ENCODE measurements around a stretch of chr20.

DNA sequence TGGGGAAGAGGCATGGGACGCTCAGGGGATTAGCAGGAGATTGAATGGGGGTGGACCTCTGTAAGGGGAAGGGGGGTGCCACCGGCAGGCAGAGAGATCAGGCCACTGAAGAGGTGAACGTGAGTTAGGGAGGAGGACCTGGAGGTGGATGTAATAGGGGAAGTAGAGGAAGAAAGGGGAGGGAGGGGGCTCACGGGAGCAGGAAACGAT, 921 bp downstream of the B4GALT5 start:
- PRO-cap, 2 experiments: no peak in any of the 2 experiments

DNA sequence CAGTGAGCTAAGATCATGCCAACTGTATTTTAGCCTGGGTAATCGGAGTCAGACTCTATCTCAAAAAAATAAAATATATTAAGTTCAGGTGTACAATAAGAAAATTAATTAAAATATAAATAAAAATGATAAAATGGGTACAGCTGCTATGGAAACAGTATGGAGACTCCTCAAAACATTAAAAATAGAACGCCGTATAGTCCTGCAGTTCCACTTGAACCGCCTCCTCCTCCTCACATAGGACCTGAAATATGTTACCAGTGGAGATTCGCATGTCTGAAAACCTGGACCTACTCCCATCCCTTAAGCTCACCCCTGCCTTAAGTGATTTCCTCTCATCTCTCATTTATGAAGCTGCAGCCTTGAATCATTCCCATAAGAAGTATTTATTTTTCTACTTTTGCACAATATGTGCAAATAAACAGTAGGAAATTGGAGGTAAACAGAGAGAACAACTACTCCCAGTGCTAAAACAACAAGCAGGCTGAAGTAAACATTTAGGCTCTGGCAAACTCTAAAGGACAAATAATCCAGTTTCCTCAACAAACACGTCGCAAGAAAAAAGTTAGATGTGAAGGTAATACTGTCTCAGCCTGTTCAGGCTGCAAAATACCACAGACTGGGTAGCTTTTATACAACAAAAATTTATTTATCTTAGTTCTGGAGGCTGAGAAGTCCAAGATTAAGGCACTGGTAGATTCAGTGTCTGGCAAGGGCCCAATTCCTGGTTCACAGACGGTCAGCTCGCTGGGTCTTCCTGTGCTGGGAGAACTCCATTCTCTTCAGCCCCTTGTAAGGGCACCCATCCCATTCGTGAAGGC, 15.8 kb downstream of the SPATA2 start:
- PRO-cap, 2 experiments: no peak in any of the 2 experiments

GRCh38 chr20:49906050-49907033, 9.0 kb downstream of the SPATA2 start:
- PRO-cap, 2 experiments: no peak in any of the 2 experiments

- PRO-cap, 2 experiments: no peak in any of the 2 experiments
Measured at GRCh38 chr20:50054906-50055787, 57.8 kb downstream of the UBE2V1 start.

GRCh38 chr20:50136872-50137762, 16.4 kb downstream of the PEDS1 start:
- PRO-cap, 2 experiments: no peak in any of the 2 experiments

GRCh38 chr20:50146519-50147902, 6.5 kb downstream of the PEDS1 start:
- PRO-cap, 2 experiments: peak in 2 of 2 experiments; most common plus-strand start chr20:50147154 (in 1); most common minus-strand start chr20:50147450 (in 2)

DNA sequence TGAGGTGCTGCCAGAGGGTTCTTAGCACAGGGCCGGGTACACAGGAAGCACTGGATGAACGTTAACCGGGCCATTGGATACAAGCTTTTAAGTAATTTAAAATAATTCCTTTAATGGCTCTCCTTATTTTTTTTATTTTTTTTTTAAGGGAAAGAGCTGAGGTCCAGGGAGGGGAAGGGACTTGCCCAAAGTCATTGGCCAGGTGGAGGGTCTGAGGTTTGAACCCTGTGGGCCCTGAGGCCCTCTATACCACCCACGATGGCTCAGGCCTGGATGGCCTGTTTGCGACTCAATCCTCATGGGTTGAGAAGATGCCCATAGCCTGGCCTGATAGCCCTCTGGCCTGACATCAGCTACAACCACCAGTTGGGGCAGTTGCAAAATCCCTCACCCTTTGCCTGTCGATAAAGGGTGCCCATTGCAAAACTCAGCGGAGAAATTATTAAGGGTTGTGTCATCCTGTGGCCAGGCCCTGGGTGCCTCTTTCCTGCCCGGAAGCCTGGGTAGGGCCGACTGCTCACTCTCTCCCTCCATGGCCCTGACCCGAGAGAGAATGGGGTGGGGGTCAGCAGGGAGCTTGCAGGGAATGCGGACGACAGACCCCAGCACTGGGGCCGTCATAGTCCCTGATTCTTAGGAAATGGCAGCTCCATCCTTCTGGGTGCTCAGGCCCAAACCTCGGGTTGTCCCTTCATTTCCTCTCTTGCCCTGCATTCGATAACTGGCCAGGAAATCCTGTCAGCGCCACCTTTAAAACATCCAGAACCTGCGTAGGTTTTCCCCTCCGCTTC, 30.8 kb downstream of the CEBPB start:
- PRO-cap, 2 experiments: no peak in any of the 2 experiments

GRCh38 chr20:50245342-50246043, 54.9 kb downstream of the CEBPB start:
- PRO-cap, 2 experiments: no peak in any of the 2 experiments

DNA sequence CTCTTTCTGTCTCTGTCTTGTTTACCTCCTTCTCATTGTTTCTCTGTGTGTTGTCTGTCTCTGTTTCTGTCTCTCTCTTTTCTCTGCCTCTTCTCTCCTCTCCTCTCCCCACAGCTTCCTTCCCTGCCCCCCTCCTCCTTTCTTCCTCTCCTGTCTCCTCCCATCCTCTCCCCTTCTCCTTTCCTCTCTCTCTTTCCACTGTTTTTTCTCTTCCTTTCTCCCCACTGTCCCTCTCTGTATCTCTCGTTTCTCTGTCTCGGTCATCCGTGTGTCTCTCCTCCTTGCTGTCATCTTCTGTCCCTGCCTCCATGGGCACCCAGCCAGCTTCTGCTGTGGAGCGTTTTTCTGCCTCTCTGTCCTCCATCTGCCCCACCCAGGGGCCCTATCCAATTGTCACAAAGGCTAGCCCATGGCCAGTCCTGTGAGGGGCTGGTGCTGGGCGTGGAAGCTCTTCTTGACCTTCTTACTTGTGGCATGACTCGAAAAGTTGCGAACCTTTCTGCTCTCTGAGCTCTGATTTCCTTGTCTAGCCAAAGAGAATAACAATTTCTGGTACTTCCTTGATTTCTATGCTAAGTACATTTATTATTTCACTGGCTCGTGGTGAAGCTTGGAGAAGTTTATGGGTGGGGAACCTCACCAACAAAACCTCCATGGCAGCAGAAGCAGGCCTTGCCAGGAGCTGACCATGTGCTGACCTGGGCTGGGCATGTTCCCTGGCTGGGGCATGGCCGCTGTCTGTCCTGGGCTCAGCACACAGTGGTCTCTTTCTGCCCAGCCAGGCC, 69.2 kb downstream of the CEBPB start:
- PRO-cap, 2 experiments: no peak in any of the 2 experiments

GRCh38 chr20:50273556-50274282, 83.1 kb downstream of the CEBPB start:
- PRO-cap, 2 experiments: no peak in any of the 2 experiments

- PRO-cap, 2 experiments: no peak in any of the 2 experiments
Measured at GRCh38 chr20:50275473-50275961, 84.9 kb downstream of the CEBPB start.

DNA sequence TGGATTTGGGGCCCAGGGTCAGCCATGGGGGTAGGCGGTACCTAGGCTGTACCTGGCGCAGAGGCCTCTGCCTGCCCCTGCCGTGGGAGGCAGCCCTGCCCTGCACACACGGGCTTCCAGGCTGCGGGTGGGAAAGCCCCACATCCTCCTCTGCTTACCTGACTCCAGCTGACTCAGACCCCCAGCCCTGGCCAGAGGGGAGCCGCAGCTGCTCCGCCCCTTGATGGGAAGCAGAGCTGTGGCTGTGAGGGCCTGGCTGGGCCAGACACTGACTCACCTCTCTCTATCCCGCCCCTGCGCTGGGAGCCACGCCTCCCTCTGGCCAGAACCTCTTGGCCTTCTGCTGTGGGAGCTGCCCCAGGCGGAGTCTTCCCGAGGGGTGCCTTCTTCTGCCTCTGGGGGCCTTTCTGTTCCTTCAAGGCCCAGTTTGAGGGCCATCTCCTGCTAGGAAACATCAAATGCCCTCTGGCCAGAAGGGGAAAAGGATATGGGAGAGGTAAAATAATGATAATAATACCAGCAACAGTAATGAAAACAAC, 130.7 kb downstream of the CEBPB start:
- PRO-cap, 2 experiments: peak in 2 of 2 experiments; most common plus-strand start position 325 of the sequence (in 1); most common minus-strand start position 125 of the sequence (in 1)

GRCh38 chr20:50415090-50416237, 94.7 kb upstream of the PTPN1 start:
- PRO-cap, 2 experiments: peak in 1 of 2 experiments; most common plus-strand start chr20:50415823 (in 1); most common minus-strand start chr20:50415699 (in 1)

DNA sequence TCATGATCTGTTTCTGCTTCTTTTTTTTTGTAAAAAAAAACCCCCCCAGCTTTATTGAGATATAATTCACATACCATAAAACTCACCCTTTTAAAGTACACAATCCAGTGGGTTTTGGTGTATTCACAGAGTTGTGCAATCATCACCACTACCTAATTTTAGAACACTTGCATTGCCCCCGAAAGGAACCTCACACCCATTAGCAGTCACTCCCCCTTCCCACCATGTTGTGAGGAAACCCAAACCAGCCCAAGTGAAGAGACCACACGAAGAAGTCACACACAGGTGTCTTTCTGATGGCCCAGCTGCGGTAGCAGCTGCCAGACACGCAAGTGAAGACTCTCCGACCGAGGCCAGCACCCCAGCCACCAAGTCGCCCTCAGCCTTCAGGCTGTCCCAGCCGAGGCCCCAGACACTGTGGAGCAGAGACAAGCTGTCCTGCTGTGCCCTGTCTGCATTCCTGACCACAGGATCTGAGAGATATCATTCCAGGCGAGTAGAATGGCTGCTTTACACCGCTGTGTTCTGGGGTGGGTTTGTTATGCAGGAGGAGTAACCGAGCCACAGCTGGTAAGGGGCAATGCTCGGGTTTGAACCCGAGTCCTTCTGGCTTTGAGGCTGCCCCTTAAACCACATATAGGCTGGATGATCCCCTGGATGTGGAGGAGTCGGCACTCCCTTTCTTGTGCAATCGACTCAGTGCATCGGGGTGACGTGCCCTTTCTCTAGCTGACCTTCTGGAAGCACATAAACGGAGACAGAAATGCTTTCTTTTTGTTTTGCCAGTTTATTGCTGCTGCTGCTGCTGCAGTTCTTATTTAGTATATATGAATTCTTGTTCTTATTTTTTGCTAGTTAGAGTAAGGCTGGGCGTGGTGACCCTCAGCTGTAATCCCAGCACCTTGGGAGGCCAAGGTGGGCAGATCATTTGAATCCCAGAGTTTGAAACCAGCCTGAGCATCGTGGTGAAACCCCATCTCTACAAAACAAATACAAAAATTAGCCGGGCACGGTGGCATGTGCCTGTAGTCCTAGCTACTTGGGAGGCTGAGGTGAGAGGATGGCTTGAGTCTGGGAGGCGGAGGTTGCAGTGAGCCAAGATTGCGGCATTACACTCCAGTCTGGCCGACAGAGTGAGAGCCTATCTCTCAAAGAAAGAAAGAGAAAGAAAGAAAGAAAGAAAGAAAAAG, 58.9 kb upstream of the PTPN1 start:
- PRO-cap, 2 experiments: no peak in any of the 2 experiments

GRCh38 chr20:50513031-50513382, 2.8 kb downstream of the PTPN1 start:
- PRO-cap, 2 experiments: no peak in any of the 2 experiments

DNA sequence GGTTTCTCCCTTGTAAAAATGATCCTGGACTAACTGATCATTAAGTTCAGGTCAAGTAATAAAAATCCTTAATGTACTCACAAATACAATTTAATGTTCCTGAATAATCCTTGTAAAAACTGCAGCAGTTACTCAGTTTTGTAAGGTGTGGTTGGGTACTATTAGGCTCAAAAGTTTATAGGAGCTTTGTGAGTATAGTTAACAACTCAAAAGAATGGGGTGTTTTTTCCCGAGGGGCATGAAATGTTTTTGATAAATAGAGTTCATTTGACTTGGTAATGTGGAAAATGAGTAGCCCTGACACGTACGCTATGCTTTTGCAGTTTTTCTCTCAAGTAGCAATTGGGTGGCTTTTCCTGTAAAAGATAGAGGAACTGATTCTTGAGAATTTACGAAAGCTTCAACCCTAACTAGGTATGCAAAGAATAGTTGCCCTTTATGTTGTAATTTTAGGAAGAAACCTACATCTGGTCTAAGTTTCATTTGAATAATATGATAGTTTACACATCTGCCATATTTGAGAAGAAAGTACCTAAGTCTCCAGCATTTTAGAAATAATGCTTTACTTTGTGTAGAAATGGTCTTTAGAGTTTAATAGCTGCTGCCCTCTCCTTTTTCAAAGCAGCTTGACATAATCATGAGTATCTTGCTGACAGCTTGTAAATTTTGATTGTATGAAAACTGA, 6.4 kb downstream of the PTPN1 start:
- PRO-cap, 2 experiments: no peak in any of the 2 experiments

GRCh38 chr20:50520540-50521281, 10.5 kb downstream of the PTPN1 start:
- PRO-cap, 2 experiments: no peak in any of the 2 experiments

- PRO-cap, 2 experiments: no peak in any of the 2 experiments
Measured at GRCh38 chr20:50523024-50523481, 12.9 kb downstream of the PTPN1 start.

- PRO-cap, 2 experiments: no peak in any of the 2 experiments
Measured at GRCh38 chr20:50546653-50547233, 36.6 kb downstream of the PTPN1 start.

GRCh38 chr20:50586126-50587104, 76.2 kb downstream of the PTPN1 start:
- PRO-cap, 2 experiments: no peak in any of the 2 experiments